Progenitor cell of endocrine pancreas (in vitro differentiated cells): ENCODE measurements around a stretch of chr1.

- PRO-cap = no peak
Measured at GRCh38 chr1:61227761-61228701, 145.7 kb downstream of the NFIA start.

DNA sequence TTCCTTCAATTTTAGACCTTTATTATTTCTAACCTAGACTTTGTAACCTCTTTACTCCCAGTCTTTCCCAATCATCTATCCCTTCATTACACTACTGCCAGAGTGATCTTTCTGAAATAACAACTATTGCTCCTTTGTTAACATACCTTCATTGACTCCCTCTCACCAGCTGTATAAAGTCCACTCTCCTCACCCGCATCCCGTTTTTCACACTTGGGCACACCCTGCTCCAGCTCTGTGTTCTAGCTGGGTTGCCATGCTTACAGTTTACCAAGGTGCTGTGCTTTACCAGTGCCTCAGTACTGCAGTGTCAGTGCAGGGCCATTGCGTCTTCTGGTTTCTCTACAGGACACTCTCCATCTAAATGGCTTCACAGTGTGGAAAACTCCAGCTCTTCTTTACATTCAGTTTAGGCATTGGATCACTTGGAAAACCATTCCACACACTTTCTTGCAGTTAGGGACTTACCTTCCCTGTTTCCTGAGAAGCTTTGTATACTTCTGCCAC, 148.2 kb downstream of the NFIA start:
- PRO-cap = no peak

DNA sequence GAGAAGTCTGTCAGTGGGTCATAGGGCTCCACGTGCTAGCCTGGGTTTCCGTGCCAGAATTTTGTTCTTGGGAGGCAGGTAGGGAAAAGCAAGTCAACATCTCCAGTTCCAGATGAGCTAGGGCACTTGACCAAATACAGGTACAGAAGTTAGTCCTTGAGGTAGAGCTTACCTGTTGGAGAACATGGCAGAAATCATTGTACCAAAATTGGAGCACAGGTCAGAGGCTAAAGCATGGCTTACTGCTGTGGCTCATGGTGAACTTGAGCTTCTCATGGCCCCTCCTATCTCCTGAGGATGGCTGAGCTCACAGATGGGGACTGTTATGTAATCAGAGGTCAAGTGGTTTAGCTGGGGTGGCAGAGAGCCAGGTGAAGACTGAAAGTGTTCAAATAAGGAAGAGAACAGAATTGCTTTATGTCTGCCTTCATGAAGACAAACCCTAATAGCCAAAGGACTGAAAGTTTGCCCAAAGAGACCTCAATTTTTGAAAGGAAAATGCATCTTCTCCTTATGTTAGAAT, 170.9 kb downstream of the NFIA start:
- PRO-cap = no peak

DNA sequence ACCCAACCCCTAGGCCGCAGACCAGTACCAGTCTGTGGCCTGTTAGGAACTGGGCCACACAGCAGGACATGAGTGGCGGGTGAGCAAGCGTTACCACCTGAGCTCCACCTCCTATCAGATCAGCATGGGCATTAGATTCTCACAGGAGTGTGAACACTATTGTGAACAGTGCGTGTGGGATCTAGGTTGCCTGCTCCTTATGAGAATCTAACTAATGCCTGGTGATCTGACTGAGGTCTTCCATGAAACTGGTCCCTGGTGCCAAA, 208.7 kb downstream of the TM2D1 start:
- PRO-cap = no peak

GRCh38 chr1:61591245-61591641, 133.7 kb downstream of the TM2D1 start:
- PRO-cap = no peak

DNA sequence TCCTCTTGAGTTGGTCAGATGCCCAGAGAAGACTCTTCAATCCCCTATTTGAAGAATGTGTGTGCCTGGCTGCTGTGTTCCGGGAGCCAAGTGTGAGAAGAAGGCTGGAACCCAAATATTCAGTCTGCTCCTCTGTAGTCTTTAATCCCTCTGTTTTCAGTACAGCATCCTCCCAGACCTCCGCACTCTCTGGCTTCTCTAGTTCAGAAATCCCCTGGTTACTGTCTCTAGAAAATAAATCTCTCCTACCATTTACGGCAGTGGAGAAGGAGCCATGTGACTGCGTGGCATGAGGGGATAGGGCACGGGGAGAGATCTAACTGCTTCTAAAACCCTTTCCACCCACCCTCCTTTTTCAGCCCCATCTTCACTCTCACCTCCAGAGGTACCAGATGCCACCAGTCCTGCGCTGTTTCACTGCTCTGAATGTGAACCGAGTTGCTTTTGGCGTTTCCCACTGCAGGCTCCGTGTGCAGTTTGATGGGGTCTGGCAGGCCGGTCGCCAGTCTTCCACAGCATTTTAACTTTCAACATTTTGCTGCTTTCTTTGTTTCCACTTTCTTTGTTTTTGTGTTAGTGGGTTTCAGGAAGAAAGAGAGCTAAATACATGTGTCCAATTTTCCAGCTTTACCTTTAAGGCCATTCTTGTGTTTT, 133.2 kb downstream of the TM2D1 start:
- PRO-cap = no peak

- PRO-cap = no peak
Measured at GRCh38 chr1:61640712-61641049, 84.3 kb downstream of the TM2D1 start.

GRCh38 chr1:61951549-61952856, 209.7 kb downstream of the PATJ start:
- PRO-cap = no peak

- PRO-cap = no peak
Measured at GRCh38 chr1:62113860-62114459, 80.7 kb upstream of the L1TD1 start.

GRCh38 chr1:62606610-62607061, 9.3 kb downstream of the ANGPTL3 start:
- PRO-cap = no peak

- PRO-cap = no peak
Measured at GRCh38 chr1:62800813-62801138, 16.8 kb downstream of the ATG4C start.

DNA sequence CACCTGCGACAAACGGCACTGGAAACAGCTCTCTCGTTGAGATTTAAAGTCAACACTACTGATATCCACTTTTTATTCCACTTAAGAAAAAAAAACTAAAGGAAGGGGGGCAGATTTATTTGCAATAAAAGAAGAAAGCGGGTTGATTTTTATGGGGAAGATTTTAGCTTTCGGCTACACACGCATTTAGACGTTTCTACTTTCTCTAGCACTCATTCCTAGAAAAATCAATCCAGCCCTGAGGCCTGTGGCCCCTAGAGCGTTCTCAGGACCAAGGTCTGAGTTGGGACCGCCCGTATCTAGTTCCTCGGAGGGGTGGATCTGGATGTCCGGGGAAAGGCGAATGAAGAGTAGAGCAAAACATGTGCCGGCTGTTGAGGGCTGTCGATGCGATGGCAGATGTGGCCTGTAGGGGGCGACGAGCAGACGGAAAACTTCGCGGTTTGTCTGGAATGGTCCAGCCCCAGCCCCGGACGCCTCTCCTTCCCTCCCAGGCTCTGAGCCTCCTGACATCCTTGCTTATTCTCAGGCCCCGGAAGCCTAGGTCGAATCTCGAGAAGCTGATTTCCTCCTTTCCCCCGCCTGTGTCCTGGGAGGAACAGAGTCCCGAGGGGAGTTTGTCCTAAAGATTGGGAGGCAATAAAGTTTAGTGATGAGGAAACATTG, 5.1 kb downstream of the FOXD3 start:
- PRO-cap = no peak

GRCh38 chr1:63487664-63488135, 35.3 kb downstream of the ITGB3BP start:
- PRO-cap = no peak

DNA sequence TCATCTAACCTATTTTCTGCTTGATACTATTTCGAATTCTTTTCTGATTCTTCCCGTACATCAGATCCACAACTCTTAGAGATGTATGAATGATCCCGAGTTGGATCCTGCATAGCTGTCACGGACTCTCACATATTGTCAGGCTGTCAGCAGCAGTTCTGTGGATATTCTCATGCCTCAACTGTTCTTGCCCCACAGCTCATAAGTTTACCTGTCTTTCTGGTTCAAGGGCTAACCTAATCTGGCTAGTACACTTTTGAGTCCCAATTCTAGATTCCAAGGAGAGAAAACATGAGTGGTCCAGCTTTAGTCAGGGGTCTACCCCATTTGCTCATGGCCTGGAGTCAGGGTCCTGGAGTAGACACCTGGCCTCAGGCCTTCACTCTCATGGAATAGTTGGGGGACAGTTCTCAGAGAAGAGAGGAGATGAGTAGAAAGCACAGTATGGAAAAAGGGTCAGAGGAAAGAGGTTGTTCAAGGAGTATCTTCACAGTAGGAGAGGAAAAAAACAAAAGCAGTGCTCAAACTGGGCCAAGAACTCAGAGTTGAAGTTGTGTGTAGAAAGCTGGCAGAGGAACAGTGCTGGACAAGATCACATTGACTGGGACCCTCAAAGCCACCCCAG, 25.8 kb downstream of the PGM1 start:
- PRO-cap = no peak

DNA sequence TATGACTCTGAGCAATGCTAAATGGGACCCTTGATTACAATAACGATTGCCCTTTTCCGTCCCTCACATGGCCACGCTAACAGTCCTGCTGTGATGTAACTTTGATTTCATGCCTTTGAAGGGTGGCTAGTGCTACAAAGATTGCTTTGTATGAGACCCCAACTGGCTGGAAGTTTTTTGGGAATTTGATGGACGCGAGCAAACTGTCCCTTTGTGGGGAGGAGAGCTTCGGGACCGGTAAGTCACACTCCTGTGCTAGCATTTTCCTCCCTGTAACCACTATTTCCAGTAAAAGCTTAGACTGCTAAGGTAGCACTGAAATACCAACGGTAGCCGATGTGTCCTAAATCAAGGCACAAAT, 45.3 kb downstream of the PGM1 start:
- PRO-cap = no peak

GRCh38 chr1:63829617-63830134, 55.9 kb downstream of the ROR1 start:
- PRO-cap = no peak

DNA sequence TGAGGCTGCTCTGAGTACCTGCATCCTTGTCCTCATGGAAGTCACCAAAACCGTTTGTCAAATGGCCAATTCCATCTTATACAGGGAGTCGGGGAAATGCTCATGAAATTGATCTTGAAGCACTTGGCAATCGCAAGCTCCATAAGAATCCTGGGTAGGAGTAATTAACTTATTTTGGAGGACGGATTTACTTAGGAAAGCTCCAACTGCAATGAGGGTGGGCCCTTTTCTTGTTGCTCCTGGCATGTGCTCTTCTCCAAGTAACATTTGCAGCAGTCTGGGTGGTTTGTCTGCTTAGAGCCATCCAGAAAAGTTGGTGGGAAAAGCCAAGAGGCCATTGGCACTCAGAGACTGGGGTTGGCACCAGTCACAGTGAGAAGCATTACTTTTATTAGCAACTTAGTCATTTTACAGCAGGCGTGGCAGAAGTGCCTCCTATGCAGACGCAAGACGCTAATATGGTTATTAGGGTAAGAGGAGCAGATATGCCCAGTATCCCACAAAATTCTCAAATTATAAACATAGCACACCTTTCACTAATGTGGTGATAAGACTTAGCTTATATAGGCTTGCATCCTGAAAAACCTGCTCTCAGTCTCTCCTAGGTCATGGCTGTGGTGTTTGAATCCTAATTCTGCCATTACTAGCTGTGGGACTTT, 154.3 kb downstream of the ROR1 start:
- PRO-cap = no peak

DNA sequence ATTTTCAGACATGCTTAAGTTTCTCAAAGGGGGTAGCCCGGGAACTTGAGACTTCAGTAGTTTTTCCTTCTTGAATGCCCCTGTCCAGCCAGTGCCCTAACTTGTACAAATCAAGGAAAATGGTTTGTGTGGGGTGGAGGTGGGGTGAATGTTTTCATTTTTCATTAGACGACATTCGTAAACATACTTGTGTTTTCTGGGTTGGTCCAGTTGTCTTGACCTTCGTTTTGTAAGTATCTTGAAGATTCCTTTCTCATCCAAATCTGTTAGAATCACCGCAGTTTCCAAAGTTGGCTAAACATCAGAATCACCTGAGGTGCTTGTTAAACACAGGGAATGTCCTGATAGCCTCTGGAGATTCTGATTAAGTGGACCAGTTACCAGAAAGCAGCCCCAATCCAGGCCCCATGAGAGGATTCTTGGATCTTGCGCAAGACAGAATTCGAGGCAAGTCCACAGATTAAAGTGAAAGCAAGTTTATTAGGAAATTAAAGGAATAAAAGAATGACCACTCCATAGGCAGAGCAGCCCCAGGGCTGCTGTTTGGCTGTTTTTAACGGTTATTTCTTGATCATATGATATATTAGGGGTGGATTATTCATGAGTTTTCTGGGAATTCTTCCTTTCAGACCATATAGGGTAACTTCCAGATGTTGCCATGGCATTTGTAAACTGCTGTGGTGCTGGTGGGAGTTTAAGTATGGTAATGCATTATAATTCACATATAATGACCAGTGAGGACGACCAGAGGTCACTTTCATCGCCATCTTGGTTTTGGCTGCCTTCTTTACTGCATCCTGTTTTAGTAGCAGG, 176.1 kb downstream of the ROR1 start:
- PRO-cap = no peak

- PRO-cap = no peak
Measured at GRCh38 chr1:64143277-64144145, 59.9 kb upstream of the UBE2U start.

DNA sequence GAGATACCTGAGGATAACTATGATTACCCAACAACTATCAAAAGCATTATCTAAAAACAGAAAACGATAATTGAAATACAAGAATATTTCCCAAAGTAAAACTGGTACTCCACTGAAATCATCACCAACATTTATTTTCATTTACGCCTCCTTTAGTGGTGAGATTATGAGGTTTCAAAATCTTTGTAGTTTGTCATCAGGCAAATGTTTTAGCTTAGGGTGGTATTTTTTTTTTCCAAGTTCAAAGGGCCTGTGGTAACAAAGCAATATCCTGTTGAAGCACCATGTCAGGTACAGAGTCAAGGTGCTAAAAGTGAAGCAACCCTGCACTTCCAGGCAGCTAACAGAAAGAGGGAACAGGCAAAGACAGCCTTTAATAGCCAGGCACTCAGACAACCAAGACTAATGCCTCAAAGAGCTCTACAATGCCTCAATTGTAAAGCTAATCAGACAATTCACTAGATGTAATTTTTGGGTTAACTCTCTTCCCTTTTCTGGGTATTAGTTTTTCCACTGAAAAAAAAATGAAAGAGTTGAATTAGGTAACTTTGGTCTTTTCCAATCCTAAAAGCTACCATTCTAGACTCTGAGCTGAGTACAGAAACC, 89.1 kb downstream of the JAK1 start:
- PRO-cap = no peak